Paraaortic lymph node (tissue), 1 donor: ENCODE measurements around a stretch of chr7.

- PRO-cap, result no peak
Observed at GRCh38 chr7:151878003-151878359, 1.1 kb upstream of the PRKAG2 start.

DNA sequence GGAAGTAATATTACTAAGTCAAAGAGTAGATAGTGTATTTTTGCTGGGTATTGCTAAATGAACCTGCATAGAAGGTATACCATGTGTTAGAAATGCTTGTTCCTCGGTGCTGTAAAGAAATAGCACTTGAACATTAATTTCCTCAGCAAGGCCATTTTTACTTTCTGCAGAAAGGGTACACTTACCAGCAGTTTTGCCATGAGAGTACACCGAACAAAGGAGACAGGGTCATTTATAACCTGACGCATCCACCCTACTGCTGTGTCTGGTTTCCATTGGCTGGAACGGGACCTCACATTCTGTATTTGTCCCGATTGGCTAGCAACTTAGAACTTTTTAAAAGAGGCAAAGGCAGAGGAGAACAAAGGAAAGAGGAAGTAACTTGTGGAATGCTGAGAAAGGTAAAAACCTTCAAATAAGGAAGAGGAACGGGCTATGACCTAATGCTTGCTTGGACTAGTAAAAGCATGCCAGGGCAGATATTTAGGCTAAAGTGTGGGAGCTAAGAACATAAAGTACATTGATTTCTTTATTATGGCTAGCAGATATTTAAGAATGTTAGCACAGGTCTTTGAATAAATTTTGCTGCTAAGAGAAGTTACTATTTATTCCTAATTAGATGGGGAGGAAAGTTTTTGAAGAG is 56.8 kb downstream of the GALNT11 start:
- PRO-cap, result no peak

- PRO-cap, result no peak
Observed at GRCh38 chr7:152116819-152117574, 91.5 kb downstream of the GALNT11 start.

GRCh38 chr7:152424398-152425092 is 11.3 kb downstream of the KMT2C start:
- PRO-cap, result no peak

DNA sequence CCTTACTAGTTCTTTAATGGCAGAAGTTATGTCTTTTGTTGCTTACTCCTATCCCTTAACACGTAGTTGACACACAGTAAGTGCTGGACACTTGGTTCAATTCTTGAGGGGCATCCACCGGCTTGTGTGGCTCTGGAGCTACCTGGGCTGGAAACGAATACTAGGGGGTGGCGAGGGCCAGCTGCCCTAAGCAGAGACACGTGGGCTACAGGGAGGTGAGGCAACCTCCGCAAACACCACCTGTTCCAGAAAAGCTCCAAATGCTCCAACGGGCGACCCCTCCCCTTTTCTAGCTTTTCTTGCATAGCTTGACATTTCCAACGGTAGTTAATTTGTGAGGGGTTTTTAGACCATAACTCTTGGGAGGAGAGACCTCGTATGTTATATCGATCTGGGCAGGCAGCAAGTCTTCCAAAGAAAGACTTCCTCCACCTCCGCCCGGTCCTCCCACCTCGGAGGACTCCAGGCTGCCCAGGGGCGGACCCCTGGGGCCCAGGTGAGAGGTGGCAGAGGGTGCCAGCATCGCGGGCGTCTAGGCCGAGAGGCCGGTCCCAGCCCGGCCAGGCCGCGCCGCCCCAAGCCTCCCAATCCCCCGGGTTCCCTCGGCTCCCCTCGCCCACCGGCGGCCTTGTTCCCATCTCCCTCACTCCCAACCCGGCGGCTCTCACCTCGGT is 431 bp downstream of the XRCC2 start:
- PRO-cap, result no peak

DNA sequence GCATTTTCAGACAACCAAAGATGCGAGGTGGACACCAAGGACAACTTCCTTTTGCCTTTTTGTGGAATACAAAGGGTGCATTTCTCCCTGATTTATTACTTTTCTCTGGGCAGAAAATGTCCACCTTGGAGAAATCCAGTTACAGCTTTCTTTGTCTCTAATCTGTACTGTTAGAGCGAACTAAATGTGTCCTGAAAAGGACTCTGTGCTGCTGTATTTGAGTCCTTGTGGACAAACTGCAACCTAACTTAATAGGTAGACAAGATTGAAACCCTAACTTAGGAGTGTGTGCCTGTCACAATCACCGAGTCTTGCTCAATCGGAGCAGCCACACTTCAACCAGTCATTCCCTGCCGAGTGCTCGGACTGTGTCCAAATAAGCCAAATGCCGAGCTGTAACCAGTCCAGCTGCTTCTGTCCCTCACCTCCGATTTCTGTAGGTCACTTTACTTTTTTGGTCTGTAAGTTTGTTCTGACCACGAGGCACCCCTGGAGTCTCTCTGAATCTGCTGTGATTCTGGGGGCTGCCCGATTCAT is 139.8 kb downstream of the ACTR3B start:
- PRO-cap, result no peak

GRCh38 chr7:154987383-154988517 is 15.2 kb downstream of the PAXIP1 start:
- PRO-cap, result no peak

DNA sequence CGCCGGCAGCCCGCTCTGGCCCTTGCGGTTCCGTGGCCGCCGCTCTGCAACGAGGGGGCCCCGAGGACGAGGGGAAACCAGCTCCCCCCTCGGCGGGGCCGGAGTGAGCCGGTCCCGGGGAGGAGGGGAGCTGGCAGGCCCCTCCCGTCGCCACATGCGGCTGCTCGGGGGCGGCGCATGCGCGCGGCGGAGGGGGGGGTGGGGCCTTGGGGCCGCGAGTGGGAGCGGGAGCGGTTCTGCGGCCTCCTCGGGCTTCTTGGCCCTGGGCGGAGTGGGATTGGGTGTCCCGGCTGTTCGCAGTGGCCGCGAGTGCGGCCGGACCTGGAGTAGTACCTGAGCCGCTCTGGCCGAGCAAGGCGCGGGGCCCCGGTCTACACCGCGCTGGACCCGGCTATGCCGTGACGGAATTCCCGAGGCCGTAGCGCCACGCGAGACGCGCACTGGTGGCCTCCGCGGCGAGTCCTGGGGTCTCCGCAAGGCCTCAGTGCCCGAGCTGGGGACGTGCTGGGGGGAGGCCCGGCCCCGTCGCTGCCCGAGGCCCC is 401 bp upstream of the PAXIP1 start:
- PRO-cap, result bidirectional peak, plus-strand start at position 199 of the sequence, minus-strand start outside the sequence

DNA sequence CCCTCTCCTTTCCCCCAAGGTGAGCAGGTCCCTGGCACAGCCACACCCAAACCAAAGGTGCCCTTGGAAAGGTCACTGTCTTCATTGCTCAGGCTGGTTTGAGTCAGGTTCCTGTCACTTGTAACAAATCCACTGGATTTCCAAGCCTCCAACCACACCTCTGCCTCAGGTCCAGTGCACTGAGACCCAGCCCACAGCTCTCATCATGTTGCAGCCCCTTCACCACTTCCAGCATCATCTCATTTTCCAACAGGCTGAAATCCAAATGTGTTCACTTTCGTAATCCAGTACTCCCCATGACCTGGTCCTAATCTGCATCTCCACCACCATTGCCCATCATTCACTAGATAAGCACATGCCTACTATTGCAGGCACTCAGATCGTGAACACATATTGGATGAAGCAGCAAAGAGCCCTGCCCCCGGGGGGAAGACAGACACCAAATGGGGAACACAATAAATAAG is 76.2 kb upstream of the INSIG1 start:
- PRO-cap, result no peak

DNA sequence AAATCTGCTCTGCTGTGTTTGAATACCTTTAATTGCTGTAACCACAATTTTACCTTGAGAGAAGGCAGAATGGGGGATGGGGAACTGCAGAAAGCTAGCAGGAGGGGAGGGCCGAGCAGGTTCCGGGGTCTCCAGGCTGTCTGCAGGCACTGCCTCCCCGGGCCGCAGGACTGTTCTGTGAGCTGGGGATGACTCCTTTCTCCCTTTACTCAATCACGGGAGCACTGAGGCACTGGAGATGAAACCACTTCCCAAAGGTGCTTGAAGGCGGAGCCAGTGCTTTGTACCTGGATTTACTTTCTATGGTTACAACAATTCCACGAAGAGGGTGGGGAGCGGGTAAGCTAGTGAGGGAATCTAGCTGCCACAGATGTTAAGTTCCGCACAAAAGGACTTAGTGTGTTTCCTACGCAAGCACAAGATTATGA is 20.6 kb upstream of the INSIG1 start:
- PRO-cap, result no peak

- PRO-cap, result no peak
Observed at GRCh38 chr7:155294063-155294487, 3.6 kb upstream of the INSIG1 start.

DNA sequence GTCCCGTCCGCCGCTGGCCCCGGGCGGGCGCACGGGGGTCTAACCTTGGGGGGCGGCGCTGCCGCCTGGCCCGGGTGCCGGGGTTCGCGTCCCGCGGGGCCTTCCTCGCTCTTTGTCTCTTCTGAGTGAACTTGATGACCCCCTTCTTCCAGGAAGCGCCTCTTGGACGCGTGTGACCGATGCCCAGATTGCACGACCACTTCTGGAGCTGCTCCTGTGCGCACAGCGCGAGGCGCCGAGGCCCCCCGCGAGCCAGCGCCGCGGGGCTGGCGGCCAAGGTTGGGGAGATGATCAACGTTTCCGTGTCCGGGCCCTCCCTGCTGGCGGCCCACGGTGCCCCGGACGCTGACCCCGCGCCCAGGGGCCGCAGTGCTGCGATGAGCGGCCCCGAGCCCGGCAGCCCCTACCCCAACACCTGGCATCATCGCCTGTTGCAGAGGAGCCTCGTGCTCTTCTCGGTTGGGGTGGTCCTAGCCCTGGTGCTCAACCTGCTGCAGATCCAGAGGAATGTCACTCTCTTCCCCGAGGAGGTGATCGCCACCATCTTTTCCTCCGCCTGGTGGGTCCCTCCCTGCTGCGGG is 519 bp downstream of the INSIG1 start:
- PRO-cap, result unidirectional peak, plus-strand start at position 45 of the sequence

DNA sequence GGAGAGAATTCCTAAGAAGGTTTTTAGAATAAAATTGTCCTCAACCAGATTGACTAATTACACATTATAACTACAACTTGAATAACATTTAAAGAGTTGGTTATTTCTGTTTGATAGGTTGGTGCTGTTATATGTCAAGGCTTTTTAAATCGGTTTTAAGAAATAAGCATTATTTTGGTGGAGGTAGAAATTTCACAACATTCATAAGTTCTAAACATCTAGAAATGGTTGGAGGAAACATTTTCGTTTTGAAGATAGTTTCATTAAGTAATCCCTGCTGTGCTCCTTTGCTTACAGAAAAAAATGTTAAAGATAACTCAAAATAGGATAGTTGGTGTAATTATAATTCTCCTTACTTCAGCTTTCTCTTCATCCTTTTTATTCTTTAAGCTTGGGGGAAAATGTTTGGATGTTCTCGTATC is 6.7 kb downstream of the INSIG1 start:
- PRO-cap, result no peak

DNA sequence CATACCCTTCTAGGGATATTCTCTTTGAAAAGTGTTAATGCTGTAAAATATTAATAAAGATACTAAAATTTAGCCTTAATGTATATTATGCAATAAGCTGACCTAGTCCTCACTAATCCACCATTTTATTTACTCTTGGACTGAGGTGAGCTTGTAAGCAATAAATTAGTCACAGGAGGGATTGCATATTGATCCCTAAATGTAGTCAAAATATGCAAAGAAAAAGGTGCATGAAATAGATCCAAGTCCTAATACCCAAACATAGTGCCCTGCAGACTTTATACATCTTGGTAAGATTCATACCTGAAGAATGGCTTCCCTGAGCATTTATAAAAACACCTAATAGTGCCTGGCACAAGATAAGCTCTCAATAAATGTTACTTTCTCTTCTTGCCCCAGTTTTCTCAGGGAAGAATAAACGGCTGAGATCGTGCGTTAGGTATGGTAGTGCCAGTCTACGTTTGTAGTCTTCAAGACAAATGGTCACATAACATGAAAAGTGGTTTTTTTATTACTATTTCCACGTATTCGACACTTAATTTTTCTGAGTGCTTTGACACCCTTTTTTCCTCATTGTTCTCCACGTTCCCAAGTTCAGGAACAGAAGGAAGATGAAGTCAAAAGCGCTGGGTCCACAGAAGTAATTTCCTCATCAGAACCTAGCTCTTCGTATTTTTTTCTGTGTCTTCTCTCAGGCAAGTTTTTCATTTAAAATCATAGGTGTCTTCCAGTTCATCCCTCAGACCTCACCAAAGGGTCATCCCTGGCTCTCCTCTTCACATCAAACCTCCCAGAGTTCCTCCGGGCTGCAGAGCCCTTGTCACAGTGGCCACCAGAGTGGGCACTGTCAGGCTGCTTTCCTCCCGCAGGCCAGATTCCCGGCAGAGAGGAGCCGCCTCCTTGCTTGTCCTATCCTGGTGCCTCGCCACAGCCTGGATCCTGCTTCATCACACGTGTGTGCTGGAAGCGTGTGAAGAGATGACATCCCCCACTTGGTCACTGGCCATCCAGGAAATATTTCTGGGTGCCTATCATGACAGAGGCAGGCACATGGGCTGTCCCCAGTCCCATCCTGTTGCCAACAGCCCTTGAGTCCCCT is 14.6 kb downstream of the INSIG1 start:
- PRO-cap, result no peak

DNA sequence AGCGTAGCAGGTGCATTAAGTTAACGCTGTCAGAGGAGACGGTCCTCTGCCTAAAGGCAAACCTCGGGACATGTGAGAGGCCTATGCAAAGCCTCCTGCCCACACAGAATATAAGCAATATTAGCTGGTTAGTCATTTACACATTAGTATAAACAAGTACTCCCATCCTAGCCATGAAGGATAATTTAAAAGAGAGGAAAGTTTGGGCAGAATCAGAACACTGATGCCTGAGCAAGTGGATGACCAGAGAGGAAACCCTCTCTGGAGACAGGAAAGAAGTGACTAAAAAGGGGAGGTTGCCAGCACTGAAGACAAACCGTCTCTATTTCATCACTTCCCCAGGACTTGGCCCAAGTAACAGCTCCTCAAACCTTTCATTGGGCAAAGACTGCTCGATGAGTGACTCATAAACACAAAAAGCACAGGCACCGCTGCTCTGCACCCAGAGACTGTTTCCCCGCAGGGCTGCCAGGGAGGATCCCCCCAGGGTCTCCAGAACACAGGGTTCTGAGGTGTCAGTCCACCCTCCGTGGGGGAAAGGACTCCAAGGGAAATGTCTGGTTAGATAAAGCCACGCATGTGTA is 59.7 kb downstream of the INSIG1 start:
- PRO-cap, result no peak

- PRO-cap, result no peak
Observed at GRCh38 chr7:155374320-155374670, 76.6 kb downstream of the INSIG1 start.

DNA sequence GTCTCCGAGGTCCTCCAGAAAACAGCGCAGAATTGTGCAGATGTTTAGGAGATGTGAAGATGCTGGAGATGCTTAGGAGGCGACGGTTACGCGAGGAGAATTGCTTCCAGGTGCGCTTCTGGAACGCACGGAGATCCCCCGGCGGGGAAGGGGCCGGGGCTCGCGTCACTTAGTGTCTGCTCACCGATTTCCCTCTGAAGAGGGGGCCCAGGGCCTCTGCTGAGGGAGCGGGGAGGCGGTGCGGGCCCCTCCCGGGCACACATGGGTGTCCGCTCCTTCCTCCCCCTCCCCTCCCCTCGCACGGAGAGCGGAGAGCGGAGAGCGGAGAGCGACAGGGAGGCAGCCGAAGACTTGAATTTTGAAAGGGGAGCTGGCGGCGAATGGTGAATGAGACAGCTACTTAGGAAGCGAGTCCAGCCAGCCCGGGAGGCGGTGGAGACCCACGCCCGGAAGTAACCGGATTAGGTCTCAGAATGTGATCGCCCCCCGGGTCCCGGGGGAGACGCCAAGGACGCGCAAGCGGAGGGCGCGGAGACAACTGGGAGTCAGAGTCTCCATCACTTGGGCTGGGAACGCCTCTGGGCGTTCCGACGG is 8.7 kb upstream of the EN2 start:
- PRO-cap, result no peak

- PRO-cap, result no peak
Observed at GRCh38 chr7:155804810-155805174, 7.5 kb downstream of the SHH start.

DNA sequence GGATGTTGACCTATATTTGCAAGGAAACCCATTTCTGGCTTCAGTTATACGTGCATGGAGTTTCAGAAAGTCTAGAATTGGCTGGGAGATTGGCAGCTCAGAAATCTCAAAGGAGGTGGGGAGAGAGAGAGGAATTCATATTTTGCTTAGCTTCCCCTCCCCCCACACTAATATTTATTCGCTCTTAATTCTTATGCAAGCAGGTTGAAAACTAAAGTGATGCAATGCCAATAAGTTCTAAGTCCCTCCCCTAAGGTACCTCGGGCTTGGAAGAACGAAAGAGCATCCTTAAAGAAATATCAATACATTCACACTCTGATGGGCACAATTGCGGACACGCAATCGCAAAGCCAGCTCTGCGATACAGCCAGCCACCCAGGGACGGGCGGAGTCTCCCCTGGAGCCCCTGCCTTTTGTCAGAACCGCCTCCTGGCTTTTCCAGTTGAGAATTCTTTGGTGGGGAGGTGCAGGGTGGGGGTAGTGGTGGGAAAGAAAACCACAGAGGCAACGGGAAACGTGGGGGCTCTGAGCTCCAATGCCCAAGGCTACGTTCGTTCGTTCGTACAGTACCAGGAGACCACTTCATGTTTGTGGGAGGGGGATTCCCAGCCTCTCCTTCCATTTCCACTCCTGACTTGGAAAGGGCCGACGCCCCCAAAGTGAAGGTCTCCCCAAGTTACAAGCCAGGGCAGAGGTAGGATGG is 1.3 kb downstream of the SHH start:
- PRO-cap, result no peak

DNA sequence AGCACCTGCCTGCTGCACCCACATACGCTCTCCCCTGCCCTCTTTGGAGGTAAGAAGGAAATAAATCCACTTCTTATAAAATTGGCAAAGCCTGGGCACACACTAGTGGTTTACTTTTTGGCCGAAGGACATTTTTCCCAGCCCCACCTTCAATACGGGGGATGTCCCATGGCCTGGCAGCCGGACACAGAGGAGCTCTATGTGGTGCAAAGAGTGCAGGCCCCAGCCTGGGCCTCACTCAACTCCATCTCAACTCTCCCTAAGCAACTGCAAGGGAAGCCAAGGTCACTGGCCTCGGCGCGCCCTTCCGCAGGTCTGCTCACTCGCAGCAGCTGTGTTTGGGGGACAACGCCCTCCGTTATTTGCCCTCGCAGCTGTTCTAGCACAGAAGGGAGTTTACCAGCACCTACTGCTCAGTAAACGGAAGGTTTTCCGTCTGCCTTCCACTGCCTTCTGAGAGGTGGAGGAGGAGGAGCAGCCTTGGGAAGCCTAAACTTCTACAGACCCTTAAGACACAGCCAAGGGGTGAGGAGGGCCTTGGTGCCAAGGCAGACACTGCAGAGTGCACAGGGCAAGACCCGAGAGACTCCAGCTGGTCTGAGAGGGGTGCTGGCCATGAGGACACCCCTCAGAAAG is 77.9 kb upstream of the SHH start:
- PRO-cap, result no peak